Ascending aorta (tissue), 1 donor: ENCODE results near the genes ZNF493 and ZNF676.

DNA sequence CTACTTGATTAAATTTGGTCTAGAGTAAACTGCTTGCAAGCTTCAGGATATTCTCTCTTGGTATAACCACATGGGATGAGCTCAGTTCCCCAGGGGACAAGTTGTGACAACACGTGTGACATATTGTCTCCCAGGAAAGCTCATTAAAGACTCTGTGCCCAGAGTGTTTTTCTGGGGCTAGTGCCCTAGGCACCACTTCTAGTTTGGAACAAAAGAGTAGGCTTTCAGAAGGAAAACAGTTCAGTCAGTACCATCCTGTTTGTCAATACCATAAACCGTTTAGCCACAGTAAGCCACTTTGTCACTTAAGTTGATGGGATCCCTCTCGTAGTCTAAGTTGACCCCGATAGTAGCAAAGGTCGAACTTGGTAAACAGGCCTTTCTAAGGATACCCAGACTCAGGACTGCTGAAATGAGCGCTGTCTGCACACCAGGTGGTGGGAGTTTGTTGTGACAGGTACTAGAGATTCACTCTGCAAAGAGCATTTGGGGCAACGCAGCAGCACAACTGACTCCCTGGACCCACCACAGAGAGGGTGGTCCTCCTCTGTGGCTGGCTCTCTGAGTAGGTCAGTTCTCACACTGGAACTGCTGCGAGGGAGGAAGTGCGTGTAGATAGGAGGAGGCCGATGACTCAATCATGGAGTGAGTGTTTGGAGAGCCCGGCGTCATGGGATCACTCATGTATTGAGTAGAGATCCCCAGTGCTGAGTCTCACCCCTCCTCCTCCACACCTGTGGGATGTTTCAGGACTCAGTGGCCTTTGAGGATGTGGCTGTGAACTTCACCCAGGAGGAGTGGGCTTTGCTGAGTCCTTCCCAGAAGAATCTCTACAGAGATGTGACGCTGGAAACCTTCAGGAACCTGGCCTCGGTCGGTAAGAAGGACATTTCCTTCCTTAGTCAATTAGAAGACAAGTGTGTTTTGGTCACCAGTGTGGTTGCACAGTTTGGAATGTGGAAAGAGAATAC lies 8.8 kb downstream of the ZNF101 start:
- PRO-cap, result no peak

GRCh38 chr19:20321023-20321630 lies 154.1 kb downstream of the ZNF486 start:
- PRO-cap, result no peak

DNA sequence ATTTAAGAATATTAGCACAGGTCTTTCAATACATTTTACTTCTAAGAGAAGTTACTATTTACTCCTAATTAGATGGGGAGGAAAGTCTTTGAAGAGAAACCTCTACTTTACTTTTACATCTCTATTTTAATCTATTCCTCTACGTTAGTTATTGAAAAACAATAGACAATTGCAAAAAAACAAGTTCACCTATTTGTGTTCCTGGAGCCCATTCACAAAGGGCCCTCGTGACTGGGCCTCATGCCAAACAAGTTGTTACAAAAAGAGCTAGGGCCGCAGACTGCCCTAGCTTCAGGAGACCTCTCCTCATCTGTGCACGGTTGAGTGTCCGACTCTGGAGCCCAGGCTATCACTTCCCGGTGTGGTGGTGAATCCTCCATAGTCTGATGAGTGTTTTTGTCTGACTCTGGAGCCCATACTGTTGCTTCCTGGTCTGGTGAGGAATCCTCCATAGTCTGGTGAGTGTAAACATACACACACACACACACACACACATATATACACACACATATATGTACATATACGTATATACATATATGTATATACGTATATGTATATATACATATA lies 190.9 kb downstream of the ZNF486 start:
- PRO-cap, result no peak

DNA sequence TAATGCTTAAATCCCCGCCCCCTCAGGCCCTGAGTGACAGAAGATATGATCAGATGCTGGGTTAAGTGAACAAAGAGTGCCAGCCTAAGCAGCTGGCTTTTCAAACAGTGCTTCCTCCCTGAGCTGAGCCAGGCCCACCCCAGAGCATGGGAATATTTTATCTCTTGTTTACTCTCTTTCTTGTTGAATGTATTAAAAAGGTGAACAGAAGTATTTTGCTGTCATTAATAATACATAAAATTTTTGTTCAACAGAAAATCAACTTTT lies 221 bp upstream of the ZNF737 start:
- PRO-cap, result bidirectional peak, plus-strand start at position 52 of the sequence, minus-strand start outside the sequence

- PRO-cap, result no peak
Observed at GRCh38 chr19:20612190-20612624, 46.6 kb upstream of the ZNF737 start.

GRCh38 chr19:20632214-20632932 lies 29.0 kb downstream of the ZNF626 start:
- PRO-cap, result no peak

- PRO-cap, result unidirectional peak, plus-strand start at chr19:21397133
Observed at GRCh38 chr19:21396834-21397998, at the start of gene ZNF493. TSS of gene ZNF493 (plus strand) at chr19:21397133.

DNA sequence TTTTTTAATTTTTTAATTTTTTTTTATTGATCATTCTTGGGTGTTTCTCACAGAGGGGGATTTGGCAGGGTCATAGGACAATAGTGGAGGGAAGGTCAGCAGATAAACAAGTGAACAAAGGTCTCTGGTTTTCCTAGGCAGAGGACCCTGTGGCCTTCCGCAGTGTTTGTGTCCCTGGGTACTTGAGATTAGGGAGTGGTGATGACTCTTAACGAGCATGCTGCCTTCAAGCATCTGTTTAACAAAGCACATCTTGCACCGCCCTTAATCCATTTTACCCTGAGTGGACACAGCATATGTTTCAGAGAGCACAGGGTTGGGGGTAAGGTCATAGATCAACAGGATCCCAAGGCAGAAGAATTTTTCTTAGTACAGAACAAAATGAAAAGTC lies 5.2 kb downstream of the ZNF429 start:
- PRO-cap, result no peak

DNA sequence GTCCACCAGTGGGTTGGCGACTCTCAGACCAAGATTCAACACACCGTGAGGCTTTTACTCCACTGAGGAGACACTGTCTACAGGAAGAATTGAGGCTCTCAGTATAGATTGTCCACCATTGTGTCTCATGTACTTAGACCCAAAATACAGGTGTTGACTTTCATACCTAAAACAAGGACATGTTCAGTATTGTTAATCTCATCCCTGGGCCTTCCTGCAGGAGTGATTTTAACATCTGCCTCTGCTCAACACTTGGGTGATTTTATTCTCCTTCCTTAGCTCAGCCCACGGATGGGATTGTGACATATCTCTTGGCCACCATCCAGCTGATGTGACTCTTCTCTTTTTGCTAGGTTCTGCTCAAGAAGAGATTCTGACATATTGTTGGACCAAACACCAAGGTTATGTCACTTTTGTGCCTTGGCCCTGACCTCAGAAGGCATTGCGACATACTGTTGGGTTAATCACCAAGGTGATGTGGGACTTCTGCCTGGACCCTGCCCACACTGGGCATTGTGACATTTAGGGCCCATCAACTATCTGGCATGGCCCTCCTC lies 88.4 kb downstream of the ZNF429 start:
- PRO-cap, result no peak

GRCh38 chr19:21709193-21709629 lies 58.2 kb downstream of the ZNF100 start:
- PRO-cap, result no peak

GRCh38 chr19:21805937-21806767 lies 29.8 kb downstream of the ZNF43 start:
- PRO-cap, result no peak

- PRO-cap, result no peak
Observed at GRCh38 chr19:22009973-22010355, 779 bp downstream of the ZNF208 start.

- PRO-cap, result no peak
Observed at GRCh38 chr19:22196469-22196976, at the start of gene ZNF676. TSS of gene ZNF676 (minus strand) at chr19:22196951.

DNA sequence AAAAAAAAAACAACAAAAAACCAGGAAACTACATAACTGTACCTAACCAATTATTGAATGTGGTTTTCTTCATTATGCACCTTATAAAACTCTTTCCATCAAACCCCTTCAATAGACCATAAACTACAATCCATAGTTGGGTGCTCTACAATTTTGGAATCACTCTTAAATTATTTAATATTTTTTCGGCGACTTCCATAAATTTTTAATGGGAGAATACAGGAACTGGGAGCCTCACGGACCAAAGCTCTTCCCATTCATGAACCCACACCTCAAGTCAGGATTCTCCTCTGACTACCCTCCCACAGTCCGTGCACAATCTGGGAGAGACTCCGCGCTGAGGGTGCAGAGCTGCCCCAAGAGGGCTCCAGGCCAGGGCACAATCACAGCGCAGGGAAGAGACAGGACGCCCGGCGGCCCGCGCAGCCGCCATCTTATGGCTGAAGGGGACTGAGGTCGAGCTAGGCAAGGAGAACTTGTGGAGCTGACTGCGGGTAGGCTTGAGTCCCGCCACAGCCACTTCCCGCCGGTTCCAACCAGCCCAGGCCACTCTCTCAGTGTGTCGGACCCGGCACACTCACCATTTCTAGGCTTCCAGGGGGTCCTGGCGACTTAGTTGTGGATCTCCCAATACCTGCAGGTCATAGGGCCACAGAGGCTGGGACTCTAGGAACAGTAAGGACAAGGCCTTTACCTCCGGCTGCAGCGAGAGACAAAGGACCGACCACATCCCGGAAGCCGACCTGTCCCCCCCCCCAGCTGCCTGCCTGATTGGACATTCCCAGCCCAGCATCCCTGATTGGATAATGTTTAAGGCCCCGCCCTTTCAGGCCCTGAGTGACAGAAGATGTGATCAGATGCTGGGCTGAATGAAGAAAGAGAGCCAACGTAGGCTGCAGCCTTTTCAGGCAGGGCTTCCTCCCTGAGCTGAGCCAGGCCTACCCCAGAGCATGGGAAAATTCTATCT lies 18.6 kb upstream of the ZNF676 start:
- PRO-cap, result unidirectional peak, minus-strand start at position 707 of the sequence; unidirectional peak, minus-strand start at position 765 of the sequence

DNA sequence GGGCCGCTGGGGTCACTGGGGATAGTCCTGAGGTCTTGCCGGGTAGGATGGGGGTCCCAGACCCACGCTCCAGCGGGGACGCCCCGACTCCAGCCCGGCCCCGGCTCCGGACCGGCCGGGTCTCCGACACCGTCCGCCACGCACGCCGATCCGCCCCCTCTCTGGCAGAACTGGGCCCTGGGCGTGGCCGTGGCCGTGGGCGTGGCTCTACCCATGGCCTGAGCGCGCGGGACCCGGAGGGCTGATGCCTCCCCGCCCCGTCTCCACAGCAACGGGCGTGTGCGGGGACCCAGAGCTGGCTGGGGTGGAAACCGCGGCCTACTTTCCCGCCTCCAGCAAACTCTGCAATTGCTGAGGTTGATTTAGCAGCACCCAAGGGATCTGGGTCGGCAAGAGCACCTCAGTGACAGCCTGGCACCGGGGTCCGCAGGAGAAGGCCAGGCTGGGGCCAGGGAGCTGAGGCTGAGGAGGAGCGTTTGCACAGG lies 96.0 kb upstream of the ZNF98 start:
- PRO-cap, result no peak

DNA sequence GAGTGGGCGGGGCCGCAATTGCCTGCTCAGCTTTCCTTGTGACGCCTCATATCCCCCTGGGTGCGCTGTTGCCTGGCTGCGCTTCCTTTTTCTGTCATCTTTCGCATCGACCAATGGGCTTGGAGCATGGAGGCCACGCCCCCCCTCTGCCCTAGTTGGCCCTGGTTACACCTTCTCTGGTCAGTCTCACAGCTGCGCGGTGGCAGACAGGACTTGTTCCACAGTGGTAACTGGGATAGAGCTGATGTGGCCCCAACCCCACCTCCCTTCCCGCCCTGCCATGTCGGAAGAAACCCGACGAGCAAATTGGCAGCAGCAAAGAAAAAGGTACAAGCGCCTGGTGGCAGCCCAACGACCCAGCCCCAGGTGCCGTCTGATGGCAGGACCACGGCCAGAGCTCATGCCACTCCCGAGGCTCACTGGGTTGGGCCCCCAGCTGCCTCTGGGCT lies 38.0 kb upstream of the ZNF492 start:
- PRO-cap, result no peak

DNA sequence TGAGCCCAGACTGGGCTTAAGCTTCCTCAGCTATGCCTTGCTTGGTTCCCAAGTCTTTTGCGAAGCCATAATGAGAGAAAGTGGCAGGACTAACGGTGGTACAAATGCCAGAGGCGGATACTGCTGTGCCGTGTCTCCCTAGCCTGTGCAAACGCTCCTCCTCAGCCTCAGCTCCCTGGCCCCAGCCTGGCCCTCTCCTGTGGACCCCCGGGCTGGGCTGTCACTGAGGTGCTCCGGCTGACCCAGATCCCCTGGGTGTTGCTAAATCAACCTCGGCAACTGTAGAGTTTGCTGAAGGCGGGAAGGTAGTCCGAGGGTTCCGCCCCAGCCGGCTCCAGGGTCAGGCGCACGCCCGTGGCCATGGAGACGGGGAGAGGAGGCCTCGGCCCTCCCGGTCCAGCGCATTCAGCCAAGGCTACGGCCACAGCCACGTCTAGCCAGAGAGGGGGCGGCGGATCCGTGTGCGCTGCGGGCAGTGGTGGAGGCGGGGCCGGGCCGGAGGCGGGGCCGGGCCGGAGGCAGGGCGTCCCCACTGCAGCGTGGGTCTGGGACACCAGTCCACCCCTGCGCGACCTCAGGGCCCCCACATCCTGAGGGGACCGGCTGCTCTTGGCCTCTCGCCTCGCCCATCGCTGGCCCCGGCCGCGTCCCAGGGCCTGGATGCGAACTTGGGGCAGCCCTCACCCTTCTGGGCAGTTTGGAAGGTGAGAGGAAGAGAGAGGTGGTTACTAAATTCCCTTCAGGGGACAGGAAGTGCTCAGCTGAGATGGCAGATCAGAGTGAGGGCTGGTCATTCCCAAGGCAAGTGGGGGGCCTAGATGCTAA lies 16.3 kb upstream of the ZNF492 start:
- PRO-cap, result no peak

DNA sequence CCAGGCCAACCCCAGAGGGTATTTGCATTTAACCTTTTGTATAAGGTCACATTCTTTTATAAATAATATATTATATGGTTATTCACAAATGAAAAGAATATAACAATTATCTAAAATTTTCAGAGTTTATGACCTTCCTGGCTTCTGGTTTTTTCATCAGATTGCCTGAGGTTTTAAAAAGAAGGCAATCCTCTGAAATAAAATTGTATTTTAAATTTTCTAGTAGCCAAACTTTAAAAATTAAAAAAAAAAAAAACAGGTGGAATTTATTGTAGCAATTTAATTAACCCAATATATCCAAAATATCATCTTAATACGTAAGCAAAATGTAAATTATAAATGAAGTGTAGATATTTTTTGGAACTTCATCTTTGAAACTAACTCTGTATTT lies 723 bp upstream of the ZNF99 start:
- PRO-cap, result no peak

DNA sequence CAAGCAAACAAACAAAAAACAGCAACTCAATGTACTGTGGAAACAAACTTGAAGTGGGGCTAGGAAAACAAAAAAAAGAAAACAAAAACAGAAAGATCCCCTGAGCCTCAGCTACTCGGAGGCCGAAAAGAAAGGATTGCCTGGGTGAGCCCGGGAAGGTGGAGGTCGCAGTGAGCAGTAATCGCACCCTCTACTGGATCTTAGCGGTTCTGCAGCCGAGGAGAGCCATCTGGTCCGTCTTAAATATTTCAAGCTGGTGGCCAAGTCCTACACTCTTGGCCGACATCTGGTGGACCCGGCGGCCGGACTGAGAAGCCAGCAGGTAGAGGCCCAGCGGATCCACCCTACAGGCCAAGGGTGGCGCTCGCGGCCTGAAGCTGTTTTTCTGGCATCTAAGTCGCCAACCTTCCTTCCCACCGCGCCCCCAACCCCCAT lies 46.6 kb upstream of the ZNF730 start:
- PRO-cap, result no peak

- PRO-cap, result no peak
Observed at GRCh38 chr19:23345472-23345963, 49.8 kb downstream of the ZNF91 start.